Mesangial cell (primary cell): Measurements from ENCODE around the genes NMBR and ZC2HC1B.

DNA sequence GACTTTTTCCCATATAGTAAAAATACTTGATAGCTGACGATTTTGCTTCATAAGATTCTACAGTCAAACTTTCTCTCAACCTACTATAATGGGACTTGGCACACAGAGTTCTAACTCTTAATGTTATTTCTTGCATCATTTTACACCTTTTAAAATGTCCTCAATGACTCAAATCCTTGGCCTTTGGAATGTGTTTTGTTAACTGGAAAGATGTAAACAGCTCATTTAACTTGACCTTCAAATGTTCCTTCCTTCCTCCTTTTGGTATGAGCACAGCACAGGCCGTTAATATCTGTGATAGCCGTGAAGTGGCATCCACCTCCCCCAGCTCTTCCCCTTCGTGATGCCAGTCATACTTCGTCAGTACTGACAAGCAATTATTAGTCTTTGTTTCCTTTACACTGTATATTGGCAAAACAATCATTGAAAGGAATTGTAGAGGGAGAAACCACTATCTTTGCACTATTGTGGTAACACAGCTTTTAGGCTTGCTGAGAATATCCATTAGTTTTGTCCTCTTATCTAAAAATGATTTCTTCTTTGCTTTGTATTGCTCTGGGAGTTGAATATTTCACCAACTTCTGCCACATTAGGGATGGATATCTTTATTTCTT, 972.1 kb upstream of the CITED2 start:
- RAMPAGE, long total RNA: no peak

GRCh38 chr6:140460171-140460776, 1085.8 kb upstream of the CITED2 start:
- RAMPAGE, long total RNA: no peak

GRCh38 chr6:140572275-140572666, 1197.8 kb upstream of the CITED2 start:
- RAMPAGE, long total RNA: no peak

DNA sequence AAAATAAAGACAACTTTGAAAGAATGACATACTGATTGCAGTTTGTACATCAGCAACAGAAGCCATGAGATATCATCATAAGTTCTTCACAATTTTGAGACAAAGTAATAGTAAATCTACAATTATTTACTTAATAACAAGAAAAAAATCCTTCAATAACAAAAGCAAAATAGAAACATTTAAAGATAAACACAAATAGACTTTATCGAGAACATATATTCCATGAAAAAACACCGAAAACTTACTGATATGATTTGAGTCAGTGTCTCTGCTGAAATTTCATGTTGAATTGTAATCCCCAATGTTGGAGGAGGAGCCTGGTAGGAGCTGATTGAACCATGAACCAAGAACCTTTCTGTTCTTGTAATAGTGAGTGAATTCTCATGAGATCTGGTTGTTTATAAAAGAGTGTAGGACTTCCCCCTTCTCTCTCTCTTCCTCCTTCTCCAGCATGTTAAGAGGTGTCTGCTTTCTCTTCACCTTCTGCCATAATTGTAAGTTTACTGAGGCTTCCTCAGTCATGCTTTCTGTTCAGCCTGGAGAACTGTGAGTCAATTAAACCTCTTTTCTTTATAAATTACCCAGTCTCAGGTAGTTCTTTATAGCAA, 1289.2 kb upstream of the CITED2 start:
- RAMPAGE, long total RNA: no peak

GRCh38 chr6:140883775-140884306, 1248.9 kb upstream of the GJE1 start:
- RAMPAGE, long total RNA: no peak

DNA sequence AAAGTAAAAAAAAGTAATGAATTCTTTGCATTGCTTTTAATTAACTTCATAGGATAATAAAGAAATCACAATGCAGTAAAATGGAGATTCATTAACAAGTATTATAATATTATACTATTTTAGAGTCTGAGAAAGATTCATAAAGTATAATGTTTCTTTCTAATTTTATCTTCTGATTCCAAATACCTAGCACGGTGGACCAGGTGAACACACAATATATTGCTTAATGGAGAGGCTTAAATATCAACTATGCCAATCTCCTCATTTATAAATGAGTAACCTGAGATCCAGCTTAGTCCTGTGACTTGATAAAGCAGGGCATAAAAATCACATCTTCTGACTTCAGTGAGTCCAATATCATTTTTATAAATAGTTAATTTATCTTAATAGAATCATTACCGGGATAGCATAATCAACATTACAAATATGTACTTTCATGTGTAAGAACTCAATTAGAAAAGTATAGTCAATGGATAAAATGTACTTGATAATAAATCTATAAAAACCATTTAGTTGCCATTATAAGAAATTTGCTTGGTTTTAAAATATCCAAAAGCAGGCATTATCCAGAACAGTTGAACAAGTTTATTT, 144.4 kb upstream of the GJE1 start:
- RAMPAGE, long total RNA: no peak

- RAMPAGE, long total RNA: no peak
These were observed 102.4 kb upstream of the GJE1 start for GRCh38 chr6:142030283-142030713.

DNA sequence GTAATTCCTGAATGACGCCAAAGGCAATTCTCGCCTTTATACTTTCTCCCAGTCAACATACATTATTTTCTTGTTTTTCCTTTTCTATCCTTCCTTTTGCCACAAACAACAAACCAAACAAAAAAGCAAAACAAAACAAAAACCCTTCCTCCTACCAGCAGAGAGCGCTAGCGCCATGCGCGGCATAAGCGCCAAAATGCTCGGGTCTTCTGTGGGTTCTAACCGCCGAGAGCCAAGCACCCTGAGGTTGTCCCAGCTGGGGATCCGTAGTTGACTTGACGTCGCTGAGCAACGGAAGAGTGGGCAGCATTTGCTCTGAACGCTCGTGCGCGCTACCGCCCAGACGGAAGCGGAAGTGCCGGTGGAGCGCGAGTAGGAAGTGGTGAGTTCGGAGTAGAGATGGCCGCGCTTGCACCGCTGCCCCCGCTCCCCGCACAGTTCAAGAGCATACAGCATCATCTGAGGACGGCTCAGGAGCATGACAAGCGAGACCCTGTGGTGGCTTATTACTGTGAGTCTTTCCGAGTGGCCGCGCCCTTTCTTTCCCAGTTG, at the start of gene NMBR:
Gene NMBR, minus strand, starts transcription at position 234 of the 552 bp plus-strand sequence.
- RAMPAGE, long total RNA: start-site peak on the plus strand centred at position 365 of the sequence, 56 bp wide, 2,599 reads

- RAMPAGE, long total RNA: no peak
These were observed 106.1 kb downstream of the ADGRG6 start for GRCh38 chr6:142407714-142408478.

- RAMPAGE, long total RNA: no peak
These were observed 171.3 kb downstream of the HIVEP2 start for GRCh38 chr6:142773353-142774370.

DNA sequence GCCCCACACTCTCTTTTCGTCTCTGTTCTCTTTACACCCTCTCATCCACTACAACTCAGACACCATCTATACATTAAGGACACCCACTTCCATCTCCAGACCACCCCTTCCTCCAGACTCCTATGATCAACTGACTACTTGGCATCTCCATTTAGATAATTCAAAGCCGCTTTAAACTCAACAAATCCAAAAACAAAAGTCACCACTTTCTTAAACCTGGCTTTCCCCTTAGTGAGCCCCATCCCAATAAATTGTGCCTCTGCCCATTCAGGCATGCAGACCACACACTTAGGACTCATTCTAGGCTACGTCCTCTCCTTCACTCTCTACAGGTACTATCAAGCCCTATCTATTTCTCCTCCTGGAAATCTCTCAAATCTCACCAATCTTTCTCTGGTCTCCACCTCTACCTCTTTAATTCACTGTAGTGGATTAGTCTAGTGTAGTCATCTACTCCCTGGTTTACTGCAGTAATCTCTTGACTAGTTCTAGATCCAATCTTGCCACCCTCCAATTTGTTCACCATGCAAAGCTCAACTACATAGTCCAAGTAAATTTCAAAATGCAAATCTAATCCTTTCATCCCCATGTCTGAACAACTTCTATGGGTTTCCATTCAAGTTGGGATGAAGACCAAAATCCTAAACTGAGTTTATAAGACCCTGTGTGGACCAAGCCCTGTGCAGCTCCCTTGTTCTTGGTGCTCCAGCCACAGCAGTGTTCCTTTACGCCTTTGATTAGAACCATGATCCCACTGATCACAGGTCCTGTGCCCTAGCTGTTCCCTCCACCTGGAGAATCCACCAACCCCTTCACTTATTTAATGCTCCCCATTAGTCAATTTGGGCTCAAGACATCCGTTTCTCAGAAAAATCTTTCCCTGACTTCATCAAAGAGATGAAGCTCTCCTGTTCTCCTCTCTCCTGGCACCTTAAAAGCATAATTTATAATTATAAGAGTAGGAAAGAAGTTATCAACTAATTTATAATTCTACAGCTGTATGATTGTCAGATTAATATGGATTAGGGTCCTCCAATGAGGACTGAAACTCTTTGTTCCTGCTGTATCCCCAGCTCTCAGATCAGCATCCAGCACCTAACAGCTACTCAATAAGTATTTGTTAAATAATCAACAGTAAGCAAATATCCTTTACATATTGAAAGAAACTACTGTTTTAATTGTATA, 28.9 kb downstream of the HIVEP2 start:
- RAMPAGE, long total RNA: no peak

DNA sequence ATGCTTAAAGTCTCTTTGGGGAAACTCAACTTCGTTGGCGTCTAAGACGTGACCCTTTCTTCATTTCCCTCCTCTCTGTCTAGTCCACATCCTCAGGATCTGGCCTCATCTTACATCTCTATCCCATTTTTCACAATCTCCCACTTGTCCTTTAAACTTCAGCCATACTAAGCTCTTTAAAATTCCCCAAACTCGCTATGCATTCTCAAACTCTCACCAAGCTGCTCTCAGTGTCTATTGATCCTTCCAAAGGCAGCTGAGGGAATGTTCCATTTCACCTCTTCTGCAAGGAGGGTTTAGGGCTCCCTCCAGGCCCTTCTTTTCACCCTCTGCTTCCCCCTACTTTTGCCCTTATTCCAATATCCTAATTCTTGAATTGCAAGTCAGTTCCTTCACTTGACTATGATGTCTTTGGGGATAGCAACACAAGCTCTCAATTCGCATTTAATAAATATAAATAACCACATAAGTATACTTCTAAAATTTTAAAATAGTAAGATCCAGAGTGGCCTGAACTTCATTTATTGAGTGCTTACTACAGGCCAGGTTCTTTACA, 22.9 kb downstream of the HIVEP2 start:
- RAMPAGE, long total RNA: no peak

DNA sequence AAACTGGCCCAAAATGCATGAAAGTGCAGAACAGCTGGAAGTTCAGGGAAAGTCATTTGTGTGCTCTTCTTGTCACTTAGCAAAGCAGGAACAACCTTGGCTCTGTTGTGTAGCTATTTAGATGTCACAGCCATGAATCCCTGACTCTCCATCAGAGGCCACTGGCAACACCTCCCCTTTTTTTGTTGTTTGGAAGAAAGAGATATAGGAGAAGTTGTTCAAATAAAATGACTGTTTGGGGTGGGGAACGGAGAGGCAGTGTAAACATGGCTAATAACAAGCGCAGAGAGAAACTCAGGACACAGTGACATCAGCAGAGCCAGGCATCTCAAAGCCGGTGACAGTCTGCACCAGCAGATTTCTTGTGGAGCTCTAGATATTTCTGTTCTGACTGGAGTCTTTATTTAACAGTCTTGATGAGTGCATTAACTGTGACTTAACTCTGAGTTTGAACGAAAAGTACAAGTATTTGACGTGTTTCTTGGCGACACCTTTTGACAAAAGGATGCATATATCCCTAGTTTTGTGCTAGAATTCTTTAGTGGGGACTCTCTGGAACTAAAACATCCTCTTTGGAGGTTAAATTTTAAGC, 54.0 kb downstream of the ADAT2 start:
- RAMPAGE, long total RNA: no peak

DNA sequence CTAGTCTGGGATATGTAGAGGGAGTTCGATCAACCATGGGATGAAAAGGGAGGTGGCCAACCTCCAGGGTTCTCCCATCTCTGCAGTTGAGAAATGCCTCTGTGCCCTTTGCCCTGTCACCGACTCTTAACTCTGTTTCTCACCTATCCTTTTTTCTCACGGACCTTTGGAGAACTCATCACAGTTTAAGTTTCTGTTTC, 498 bp downstream of the PEX3 start:
- RAMPAGE, long total RNA: no peak

- RAMPAGE, long total RNA: no peak
These were observed 35.3 kb upstream of the PHACTR2 start for GRCh38 chr6:143642504-143642864.

DNA sequence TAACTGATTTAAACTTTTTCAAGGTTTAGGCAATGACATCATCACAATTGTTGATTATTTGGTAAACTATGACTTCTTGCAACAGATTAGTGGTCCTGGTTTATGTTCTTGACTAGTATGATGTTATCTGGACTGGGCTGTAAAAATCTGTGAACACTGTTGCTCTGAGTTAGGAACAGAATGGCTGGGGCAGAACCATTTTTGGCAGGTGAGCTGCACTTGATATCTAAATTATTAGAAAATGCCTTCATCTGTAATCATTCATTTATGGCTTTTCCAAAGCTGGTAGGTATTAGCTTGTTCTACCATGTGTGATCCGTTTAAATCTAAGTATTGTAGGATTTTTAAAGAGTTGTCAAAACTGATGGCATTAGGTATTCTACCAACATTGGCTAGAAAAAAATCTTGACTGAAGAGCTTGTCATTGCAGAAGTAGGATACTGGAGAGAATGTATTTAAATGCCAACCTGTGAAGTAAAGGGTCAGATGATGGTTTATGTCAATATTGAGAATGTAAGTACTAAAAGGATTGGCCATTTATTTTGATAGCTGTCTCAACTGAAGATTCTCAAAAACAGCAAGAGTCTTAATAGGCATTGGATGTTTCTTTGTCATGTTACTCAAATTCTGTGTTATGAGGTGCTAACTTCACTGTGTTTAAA, at the start of gene ZC2HC1B:
Gene ZC2HC1B, plus strand, starts transcription at position 115 of the 662 bp plus-strand sequence.
- RAMPAGE, long total RNA: no peak

- RAMPAGE, long total RNA: no peak
These were observed 10.9 kb upstream of the SF3B5 start for GRCh38 chr6:144106228-144106691.

GRCh38 chr6:144150635-144151681, 641 bp downstream of the STX11 start:
- RAMPAGE, long total RNA: no peak

DNA sequence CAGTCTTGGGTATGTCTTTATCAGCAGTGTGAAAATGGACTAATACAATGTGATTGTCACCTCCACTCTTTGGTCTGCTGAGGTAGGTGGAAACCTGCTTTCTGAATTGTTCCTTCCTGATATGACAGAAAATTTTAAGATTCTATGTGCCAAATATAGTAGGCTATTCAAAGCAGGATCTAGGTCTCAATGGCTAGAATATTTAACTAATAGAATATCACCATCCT, 30.3 kb downstream of the STX11 start:
- RAMPAGE, long total RNA: no peak

- RAMPAGE, long total RNA: no peak
These were observed 20.3 kb upstream of the UTRN start for GRCh38 chr6:144264721-144265304.